Spleen (tissue), 7 donors: ENCODE data around the gene STT3B.

- PRO-cap, 4 experiments: peak in 1 of 4 experiments; most common plus-strand start chr3:30668467 (in 1)
- RAMPAGE, long total RNA, 4 experiments: no peak in any of the 4 experiments
Observed at GRCh38 chr3:30668023-30668801, 61.8 kb downstream of the TGFBR2 start.

DNA sequence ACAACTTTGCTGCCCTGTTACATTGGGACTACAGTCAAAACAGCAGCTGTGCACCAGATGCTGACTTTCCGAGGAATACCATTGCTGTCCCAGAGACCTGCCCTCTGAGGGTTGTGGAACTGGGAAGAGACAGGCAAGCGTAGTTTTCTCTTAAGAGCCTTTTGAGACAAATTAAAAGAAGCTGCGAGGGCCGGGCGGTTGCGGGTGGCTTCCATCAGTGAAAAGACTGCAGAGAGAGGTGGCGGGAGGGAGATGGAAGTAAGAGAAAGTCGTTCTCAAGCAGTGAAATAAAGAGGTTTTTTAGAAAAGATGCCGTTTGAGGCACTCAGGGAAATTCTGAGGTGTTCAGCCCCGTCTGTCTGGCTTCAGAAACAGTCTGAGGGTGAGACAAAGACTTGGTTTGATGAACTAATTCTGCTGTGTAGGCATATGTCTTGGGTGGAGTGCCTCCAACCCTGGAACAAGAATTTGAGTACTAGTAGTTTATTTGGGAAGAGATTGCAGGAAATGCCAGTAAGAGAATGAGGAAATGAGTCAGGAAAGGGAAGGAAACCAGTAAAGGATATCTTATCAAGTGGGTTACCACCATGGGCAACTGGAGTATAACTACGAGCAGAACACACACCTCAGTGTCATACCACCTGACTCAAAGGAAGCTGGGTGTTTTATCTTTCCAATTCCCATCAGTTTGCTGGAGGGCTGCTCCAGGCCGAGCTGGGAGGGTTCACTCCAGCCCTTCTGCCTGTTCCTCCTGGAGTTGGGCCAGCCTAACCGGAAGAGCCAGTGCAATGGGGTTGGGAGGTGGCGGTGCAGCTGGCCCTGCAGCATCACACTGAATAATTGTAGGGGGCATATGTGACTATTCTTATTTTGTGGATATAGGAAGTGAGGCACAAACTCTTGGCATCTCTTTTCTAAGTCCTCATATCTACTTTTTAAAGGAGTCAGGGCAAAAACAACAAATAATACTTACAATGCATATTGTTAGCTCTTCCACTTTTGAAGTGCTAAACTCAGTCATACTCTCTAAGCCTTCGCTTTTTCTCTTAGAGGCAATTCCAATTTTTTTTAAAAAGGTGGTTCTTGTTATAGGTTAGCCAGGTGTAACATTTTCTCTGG is 75.3 kb downstream of the TGFBR2 start:
- PRO-cap, 4 experiments: peak in 3 of 4 experiments; most common plus-strand start position 686 of the sequence (in 2); most common minus-strand start position 373 of the sequence (in 3)
- RAMPAGE, long total RNA, 4 experiments: no peak in any of the 4 experiments

DNA sequence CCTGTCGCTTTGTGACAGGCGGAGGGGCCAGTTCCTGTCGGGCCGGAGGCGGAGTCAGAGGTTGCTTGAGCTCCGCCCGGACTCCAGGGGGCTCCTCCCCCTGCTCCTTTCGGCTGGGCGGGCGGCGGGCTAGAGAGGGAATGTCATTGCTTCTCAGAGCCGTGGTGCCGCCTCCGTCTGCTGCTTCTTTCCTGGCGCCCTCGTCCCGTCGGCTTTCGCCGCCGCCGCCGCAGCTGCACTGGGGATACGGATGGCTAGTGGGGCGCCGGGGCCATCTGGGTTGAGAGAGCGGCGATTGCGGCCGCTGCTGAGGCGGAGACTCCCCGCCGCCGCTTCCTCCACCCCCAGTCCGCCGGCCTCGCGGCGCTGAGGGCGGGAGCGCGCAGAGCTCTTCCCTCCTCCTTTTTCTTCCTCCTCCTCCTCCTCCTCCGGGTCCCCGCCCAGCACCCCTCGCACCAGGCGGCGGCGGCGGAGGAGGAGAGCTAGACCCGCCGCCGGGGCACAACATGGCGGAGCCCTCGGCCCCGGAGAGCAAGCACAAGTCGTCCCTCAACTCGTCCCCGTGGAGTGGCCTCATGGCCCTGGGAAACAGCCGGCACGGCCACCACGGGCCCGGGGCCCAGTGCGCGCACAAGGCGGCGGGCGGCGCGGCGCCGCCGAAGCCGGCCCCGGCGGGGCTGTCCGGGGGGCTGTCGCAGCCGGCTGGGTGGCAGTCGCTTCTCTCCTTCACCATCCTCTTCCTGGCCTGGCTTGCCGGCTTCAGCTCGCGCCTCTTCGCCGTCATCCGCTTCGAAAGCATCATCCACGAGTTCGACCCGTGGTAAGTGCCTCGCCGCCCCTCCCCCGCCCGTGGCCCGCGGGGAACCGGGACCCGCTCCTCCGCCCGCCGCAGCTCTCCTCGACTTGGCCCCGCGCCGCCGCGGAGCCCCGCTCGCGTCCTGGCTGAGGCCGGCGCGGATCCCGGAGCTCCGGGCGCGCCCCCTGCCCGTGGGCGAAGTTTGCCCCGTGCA is at the start of gene STT3B:
Gene STT3B (plus strand): TSS at position 433 of the 1,010 bp plus-strand sequence.
- PRO-cap, 4 experiments: peak in 4 of 4 experiments; most common plus-strand start position 146 of the sequence (in 4); most common minus-strand start position 742 of the sequence (in 4)
- RAMPAGE, long total RNA, 4 experiments: start-site peak on the plus strand in 1 of 4 experiments, centred at position 113 of the sequence, 43 reads per replicate

GRCh38 chr3:31572924-31573865 is 40.5 kb downstream of the STT3B start:
- PRO-cap, 4 experiments: no peak in any of the 4 experiments
- RAMPAGE, long total RNA, 4 experiments: no peak in any of the 4 experiments

DNA sequence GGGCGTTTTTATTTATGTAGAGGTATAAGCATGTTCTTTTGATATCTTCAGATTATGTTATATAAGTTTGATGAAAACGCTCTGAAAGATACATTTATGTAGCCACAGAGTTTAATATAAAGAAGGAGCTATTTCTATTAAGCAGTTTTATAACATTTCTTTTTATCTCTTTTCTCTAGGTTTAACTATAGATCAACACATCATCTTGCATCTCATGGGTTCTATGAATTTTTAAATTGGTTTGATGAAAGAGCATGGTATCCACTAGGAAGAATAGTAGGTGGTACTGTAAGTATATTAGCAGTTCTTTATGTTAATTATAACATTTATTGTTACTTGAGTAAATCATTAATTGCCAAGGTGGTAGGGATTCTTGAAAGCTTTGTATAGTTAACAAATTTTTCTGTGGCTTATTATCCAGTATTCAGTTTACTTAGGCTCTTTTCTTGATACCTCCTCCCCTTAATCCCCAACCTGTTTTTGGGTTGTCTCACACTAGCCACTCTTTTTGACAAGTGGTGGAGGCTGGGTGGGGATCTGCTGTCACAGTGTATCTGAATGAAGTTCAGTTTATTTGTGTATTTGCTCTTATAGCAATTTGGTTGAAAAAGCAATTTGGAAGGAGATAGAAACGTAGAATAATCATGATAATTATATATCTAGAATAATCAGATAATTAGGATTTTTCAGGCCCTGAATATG is 43.6 kb downstream of the STT3B start:
- PRO-cap, 4 experiments: no peak in any of the 4 experiments
- RAMPAGE, long total RNA, 4 experiments: no peak in any of the 4 experiments

- PRO-cap, 4 experiments: no peak in any of the 4 experiments
- RAMPAGE, long total RNA, 4 experiments: no peak in any of the 4 experiments
Observed at GRCh38 chr3:31624721-31625197, 92.0 kb downstream of the STT3B start.

DNA sequence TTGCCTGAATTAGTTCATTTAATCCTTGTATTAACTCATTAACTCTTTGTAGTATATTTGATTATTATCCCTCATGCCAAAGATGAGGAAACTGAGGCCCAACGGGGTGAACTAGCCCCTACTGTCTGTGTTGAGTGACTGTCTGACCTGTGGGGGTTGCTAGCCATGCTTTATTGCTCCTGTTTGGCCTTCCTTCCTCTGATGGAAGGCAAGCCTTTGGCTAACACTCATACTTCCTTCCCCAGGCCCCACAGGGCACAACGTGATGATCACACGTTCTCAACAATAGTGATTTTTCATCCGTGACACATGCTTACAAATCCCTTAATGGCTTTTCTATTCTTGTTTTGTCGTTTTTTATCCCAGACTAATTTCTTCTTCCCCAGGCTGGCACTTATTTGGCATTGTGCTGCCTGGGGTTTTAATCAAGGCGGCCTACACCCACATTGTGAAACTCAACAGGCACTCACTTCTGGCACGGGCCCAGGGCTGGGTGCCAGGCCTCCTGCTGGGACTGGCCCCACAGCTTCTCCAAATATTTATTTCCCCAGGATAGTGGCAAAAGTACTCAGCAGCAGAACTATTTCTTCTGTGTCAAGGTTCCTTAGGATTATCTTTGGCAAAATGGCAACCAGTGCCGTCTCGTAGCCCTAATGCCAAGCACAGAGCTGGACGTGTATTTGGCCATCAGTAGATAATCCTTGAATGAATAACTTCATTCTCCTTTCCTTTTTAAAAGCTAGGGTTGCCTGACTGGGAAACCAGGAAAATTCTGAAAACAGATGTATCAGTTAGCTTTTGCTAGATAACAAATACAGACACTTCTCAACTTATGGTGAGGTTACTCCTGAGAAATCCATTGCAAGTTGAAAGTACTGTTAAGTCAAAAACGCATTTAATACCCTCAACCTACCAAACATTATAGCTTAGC is 30.5 kb downstream of the CMTM7 start:
- PRO-cap, 4 experiments: no peak in any of the 4 experiments
- RAMPAGE, long total RNA, 4 experiments: no peak in any of the 4 experiments

DNA sequence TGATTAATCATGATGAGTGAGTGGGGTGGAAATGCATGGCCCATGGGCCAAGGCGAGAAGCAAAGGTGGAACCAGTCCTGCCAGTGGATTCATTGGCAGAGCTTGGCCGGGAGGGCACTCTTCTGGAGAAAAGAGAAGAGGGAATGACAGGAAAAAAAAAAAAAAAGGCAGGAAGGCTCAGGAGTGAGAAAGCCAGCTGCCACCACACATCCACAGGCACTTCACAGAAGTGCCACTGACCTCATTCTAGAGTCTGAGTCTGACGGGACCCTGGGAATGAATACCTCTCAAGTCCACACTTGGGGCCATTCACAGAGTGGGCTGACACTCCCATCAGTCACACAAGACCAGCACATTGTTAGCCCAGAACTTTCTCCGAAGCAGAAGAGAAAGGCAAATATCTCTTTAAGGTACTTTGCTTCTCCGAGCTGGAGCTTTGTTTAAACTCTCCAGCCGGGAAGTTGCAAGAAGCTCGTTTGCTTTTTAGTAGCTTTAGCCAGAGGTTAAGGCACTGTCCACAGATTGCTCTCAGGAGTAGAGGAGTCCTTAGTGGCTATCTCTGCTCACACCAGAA is 53.9 kb downstream of the CMTM6 start:
- PRO-cap, 4 experiments: no peak in any of the 4 experiments
- RAMPAGE, long total RNA, 4 experiments: no peak in any of the 4 experiments

- PRO-cap, 4 experiments: no peak in any of the 4 experiments
- RAMPAGE, long total RNA, 4 experiments: no peak in any of the 4 experiments
Observed at GRCh38 chr3:32819437-32819920, 1.7 kb downstream of the TRIM71 start.

- PRO-cap, 4 experiments: no peak in any of the 4 experiments
- RAMPAGE, long total RNA, 4 experiments: no peak in any of the 4 experiments
Observed at GRCh38 chr3:32821531-32822181, 3.9 kb downstream of the TRIM71 start.

DNA sequence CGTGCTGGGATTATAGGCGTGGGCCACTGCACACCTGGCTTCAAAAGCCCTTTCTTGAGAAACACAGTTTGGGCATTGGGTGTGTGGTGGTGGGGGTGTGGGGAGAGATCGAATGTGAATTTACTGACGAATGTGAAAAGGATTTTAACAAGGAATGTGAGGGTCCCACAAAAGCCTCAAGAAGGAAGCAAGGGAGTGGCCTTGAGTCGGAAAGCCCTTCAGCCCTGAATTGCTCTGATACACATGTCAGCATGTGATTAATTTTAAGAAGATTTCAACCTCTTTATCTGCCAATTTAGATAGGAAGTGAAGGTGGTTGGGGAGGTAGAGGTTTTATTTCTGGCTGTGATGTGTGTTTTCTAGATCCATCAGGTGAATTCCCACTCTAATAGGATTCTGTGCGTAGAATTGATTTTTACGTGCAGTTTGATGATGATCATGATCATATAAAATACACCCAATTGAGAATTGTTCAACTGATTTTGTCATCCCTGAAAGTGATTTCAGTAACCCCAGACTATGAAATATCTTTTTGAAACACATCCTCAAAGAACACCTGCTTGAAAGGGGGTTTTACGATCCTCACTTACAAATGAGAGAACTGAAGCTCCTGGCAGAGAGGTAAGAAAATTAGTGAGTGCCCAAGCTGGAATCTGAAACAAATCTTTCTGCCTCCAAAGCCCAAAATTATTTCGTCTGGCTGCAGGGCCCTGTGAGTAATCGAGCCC is 1.2 kb downstream of the CCR4 start:
- PRO-cap, 4 experiments: no peak in any of the 4 experiments
- RAMPAGE, long total RNA, 4 experiments: no peak in any of the 4 experiments

DNA sequence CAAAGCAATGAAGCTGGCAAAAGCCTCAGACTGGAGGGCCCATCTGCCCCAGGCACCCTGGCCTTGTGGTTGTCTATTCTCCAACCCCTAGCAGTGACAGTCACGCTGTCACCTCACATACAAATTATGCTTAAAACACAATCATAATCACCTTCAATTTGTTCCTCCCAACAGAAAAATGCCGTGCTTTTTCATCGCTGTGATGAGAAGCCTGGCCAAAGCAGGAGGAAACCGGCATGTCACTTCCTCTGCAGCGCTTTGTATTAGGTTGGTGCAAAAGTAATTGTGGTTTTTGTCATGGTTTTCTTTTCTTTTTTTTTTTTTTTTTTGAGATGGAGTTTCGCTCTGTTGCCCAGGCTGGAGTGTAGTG is 41.8 kb downstream of the GLB1 start:
- PRO-cap, 4 experiments: no peak in any of the 4 experiments
- RAMPAGE, long total RNA, 4 experiments: no peak in any of the 4 experiments

DNA sequence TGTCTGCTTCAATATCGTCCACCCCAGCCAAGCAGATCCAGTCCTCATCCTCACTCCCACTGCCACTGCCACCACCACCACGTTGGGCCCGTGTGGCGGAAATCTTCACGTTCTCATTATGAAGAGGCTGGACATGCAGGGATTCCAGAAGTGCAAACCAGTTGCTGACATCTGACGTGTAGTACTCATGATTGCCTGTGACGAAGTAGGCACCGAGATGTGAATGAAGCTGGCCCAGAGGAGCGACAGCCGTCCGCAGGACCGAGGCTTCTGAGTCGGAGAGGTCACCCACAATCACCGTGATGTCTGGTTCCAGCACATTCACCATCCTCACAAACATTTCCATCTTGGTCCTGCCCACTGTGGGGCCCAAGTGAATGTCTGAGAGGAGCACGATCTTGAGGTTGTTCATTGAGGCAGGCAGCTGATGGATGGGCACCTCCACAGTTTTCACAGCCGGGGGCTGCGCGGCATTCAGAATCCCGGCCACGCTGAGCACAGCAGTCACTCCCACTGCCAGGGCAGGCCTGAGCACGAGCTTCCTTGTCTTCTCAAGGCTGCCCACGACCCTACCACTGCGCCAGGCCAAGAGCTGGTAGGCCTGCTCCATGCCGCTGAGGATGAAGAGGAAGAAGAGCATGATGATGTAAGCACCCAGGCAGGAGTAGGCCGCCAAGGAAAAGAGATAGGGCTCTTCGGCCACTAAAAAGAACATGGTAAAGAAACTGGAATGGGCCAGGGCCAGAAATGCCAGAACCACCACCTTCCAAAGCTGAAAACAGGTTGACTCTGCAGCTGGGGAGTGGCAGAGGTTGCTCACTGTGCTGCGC is 3.6 kb downstream of the GLB1 start:
- PRO-cap, 4 experiments: no peak in any of the 4 experiments
- RAMPAGE, long total RNA, 4 experiments: no peak in any of the 4 experiments

GRCh38 chr3:33380491-33380895 is 59.7 kb downstream of the UBP1 start:
- PRO-cap, 4 experiments: no peak in any of the 4 experiments
- RAMPAGE, long total RNA, 4 experiments: no peak in any of the 4 experiments

DNA sequence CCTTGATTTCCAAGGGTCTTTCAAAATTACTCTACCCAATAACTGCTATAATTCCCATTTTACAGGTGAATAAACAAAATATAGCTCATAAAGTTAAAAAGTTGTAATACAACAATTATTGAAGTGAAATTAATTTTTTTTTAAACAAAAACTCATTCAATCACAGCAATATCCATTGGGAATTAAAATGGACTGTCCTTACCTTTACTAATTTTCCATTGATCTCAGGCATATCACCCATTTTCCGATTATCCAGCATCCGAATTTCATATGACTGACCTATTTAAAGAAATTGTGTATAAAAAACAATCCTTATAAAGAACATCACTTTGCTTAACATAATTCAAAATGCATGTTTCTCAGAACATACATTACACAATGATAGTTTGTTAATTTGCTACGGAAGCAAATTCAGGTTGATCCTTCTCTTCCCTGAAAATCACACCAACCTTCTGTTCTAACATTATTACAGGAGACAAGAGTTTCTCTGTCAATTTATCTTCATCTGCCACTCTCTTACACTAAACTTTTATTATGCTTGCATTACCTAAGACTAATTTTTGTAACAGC is 23.6 kb downstream of the UBP1 start:
- PRO-cap, 4 experiments: no peak in any of the 4 experiments
- RAMPAGE, long total RNA, 4 experiments: start-site peak on the minus strand in 1 of 4 experiments, centred at position 270 of the sequence, 19 reads per replicate

- PRO-cap, 4 experiments: no peak in any of the 4 experiments
- RAMPAGE, long total RNA, 4 experiments: no peak in any of the 4 experiments
Observed at GRCh38 chr3:33925461-33925819, 127.0 kb downstream of the PDCD6IP start.

GRCh38 chr3:35638999-35639131 is 460 bp upstream of the ARPP21 start:
- PRO-cap, 4 experiments: no peak in any of the 4 experiments
- RAMPAGE, long total RNA, 4 experiments: no peak in any of the 4 experiments

- PRO-cap, 4 experiments: no peak in any of the 4 experiments
- RAMPAGE, long total RNA, 4 experiments: no peak in any of the 4 experiments
Observed at GRCh38 chr3:35663406-35663845, 24.1 kb downstream of the ARPP21 start.

DNA sequence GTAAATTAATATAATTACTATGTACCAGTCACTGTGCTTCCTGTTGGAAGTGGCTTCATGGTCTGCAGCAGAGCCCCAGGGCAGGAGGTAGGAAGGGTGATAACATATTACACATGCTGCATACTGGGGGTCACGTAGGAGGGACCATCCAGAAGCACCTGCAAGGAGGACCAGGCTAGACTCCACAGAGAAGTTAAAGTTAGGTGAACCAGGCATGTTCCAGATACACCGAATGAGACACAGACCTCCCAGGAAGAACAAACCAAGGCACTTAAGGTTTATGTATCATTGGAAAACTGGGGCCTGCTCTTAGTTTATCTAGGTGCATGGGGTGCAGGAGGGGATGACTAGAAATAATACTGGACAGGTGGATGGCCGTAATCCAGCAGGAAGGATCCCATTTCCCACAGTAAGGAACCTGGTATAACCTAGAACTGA is 52.7 kb downstream of the STAC start:
- PRO-cap, 4 experiments: no peak in any of the 4 experiments
- RAMPAGE, long total RNA, 4 experiments: no peak in any of the 4 experiments

- PRO-cap, 4 experiments: no peak in any of the 4 experiments
- RAMPAGE, long total RNA, 4 experiments: no peak in any of the 4 experiments
Observed at GRCh38 chr3:36618327-36618560, 146.1 kb downstream of the DCLK3 start.